ENCODE measurements around a stretch of chr16.

- PRO-cap, result no peak
Measured at GRCh38 chr16:11677464-11678430, 9.5 kb downstream of the SNN start.

- PRO-cap, result no peak
Measured at GRCh38 chr16:11688993-11689627, 20.9 kb downstream of the SNN start.

DNA sequence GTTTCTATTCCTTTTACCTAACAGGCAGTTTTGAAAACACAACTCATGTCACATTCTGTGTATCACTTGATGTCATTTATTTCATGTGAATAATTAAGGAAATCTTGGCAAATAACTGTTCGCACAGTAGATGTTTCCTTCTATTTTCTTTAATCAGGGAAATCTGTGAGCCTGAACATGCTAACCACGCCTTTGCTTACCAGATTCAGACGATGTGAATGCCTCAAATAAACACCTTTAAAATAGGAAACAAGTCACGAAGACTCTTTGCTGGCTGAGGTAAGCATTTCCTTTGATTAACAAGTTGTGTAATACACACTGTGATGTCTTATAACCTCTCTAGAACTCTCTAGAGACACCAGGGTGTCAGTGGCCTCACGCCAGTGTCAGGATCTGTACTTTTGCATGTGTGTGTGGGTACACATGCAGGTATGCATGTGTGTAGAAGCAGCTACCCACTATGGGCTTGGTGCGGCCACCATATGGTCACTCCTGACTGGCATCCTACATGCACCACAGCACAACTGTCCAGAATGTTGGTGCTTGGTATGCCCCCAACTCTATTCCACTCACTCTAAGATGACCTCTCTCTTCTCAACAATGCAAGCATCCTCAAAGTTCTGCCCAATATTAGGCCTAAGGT, 26.7 kb downstream of the SNN start:
- PRO-cap, result no peak

DNA sequence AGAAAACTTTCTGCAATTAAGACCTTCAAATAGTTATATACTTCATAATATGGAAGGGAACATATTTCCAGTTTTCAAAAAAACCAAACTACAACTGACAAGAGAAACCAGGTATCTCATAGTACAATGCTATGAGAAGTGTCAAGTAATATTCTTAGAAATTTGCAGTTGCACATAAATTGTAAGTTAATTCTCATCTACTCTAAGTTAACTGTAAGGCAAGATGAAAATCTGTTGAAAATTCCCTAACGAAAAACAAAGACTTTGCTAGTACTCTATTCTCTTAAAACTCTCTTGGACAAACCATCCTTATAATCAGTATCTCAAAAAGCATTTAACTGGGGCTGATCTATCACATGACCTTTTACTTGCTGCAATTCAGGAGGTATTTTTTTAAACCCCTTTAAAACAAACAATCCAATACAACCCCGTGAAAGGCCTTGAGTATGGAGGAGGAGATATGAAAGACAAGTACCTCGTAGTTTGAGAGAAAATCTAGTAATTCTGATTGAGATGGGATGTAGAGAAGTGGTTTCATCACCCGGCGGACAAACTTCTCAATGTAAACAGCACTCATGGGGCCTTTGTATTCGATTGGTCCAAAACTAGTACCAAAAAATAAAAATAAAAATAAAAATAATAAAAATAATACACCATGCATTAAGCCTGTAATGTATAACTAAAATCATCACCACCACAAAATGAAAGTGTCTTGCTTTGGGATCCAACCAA, 12.3 kb downstream of the TXNDC11 start:
- PRO-cap, result no peak

DNA sequence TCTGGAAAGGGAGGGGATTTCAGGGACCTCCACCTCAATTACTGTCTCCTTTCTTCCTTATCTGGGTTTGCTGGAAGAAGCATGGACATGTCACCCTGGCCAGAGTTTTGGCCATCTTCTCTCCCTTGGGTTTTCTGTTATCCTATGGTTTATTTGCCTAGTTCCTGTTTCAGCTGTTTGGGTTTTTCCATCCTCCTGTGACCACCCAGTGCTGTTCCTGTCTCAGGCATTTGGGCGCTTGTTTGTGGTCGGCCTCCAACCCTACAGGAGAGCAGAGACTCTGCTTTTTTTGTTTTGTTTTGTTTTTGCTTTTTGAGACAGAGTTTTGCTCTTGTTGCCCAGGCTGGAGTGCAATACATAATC, 3.2 kb upstream of the ZC3H7A start:
- PRO-cap, result no peak

DNA sequence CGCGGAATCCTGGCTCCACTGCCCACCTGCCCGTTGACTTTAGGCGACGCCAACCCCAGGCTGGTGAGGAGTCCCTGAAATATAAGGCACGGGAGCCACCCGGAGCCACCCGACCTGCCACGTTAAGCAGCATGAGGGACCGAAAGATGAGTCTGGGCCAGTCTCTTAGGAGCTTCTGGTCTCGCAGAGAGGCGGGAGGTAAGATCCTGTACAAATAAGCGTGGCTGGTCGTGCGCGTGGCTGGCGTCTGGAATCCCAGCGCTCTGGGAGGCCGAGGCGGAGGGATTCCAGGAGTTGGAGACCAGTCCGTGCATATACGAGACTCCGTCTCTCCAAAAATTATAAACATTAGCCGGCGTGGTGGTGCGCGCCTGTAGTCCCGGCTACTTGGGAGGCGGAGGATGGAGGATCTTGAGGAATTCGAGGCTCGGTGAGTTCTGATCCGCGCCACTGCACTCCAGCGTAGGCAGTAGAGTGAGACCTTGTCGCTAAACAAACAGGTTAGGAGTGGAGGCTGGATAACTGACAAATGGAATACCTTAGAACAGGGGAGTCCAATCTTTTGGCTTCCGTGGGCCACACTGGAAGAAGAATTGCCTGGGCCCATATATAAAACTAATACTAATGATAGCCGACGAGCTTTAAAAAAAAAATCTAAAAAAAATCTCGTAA, 684 bp upstream of the RSL1D1 start:
- PRO-cap, result no peak

GRCh38 chr16:11870384-11871296, 19.3 kb upstream of the RSL1D1 start:
- PRO-cap, result no peak

DNA sequence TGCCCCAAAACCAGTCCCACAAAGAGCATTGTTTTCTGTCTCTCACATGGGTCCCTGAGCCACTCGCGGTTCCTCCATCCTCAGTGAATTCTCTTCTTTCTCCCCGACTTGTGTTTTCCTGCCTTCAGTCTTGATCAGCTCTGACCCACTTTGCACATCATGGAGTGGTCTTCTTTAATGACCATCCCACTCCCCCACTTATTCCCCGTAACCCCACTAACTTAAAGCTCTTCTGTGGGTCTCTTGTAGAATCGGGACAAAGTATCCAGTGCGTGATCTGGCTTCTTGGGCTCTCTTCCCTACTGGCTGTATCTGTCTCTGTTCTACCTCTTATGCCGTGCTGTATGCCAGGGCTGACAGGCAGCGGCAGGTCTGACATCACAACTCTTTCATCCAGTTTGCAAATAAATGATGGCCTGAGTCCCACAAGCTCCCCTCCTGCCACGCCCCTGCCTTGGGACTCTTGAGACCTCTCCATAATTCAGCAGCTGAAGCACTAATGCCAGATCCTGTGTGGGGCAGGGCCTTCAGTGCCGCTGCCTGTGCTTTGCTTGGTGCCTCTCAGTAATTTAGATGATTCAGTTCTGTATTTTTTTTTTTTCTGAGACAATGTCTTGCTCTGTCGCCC, 54.1 kb downstream of the SNX29 start:
- PRO-cap, result no peak

GRCh38 chr16:12062344-12063059, 86.0 kb downstream of the SNX29 start:
- PRO-cap, result no peak

GRCh38 chr16:12386109-12386666, 409.7 kb downstream of the SNX29 start:
- PRO-cap, result no peak

GRCh38 chr16:14056932-14057594, 14.1 kb upstream of the MRTFB start:
- PRO-cap, result no peak

- PRO-cap, result no peak
Measured at GRCh38 chr16:14106653-14107255, 35.6 kb downstream of the MRTFB start.

DNA sequence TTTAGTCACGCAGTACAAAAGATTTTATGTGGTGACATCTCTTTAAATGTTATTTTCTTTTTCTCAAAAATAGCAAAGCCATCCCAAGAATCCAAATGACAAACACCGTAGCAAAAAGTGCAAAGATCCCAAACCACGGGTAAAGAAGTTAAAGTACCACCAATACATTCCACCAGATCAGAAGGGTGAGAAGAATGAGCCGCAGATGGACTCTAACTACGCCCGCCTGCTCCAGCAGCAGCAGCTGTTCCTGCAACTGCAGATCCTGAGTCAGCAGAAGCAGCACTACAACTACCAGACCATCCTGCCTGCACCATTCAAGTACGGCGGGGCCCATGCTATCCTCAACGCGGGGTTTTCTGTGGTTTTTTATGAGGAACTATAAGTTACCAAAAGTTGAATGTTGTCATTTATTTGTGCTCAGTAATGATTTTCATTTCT, 169.1 kb downstream of the MRTFB start:
- PRO-cap, result no peak

DNA sequence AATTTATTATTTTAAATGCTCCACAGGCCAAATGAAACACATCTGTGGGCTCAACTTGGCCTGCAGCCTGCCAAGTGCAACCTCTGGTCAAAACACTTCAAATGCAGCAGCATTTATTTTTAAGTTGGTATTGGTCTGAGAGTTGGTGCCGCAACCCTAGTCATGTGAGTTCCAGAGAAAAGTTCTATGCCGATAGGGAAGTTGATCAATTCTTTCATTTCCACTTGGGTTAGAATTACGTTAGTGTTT, 220.9 kb downstream of the MRTFB start:
- PRO-cap, result no peak

DNA sequence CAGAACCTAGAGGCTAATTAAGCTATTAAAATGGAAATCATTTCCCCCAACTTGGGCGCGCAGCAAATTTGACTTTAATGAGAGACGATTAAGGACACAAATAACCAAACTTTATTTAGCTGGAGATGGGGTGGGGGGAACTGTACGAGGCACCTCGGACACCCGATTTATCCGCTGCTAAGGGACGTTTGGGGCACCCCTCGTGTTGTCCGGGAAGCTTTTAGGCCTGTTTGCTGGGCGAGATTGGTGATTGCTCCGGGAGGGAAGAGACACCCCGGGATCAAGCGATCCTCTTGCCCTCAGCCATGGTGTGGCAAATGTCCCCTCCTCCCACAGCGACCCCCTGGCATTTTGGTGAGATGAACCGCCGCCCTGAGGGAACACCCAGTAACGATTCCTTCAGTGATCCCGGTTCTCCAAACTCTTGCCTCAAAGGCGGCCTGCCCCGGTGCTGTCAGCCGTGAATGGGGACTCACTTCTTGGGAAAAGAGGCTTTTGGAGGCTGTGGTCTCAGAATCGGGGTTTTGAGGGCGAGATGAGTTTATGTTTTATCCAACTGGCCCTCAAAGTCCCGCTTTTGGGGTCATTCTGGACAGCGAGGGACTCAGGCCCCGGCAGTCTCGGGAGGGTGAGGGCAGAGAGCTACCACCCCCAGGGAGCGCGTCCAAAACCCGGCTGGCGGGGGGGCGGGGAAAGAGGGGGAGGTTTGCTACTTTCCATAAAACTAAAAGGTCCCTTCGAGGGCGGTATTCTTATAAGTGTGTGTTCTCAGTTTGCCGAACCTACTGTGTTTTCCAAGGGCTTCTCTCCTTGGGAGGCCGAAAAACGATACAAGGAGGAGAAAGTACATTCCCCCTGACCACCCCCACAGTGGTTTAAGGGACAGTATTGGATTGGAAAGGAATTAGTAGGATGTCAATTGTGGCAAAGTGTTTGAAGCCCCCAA, 232.6 kb downstream of the MRTFB start:
- PRO-cap, result no peak

GRCh38 chr16:14310368-14311117, 239.4 kb downstream of the MRTFB start:
- PRO-cap, result no peak

- PRO-cap, result no peak
Measured at GRCh38 chr16:14350100-14350567, 279.0 kb downstream of the MRTFB start.

- PRO-cap, result no peak
Measured at GRCh38 chr16:14355184-14355634, 274.9 kb downstream of the PARN start.

DNA sequence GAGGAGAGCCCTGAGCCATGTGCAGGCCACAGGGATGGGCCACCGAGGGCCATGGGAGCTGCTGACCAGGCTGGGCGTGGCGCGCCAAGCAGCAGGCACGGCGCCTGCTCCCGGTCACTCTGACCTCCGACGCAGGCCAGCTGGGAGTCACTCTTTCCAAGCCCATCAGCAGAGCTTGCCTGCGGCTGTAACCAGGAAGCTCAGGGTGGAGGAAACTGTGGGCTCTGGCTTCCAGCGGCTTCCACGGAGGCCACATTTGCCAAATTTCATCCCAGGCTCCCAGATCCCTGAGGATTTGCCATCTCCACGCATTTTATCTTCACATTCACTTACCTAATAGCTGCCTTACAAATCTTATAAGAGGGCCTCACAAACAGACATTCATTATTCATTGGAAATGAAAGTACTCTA, 259.8 kb downstream of the PARN start:
- PRO-cap, result no peak

- PRO-cap, result unidirectional peak, plus-strand start at chr16:14487013
Measured at GRCh38 chr16:14486559-14487325, 143.3 kb downstream of the PARN start.